PFSK-1 (cell line): ENCODE data around the genes IL15 and MMAA.

- RRBS: no CpG with 5 or more reads among the region's 4 CpGs
Measured at GRCh38 chr4:141353152-141353643, 132.5 kb downstream of the ZNF330 start.

- RRBS: 5% methylated on average over 26 of the region's 41 CpGs
Measured at GRCh38 chr4:141635913-141636702, at the start of gene IL15. IL15 (plus strand) TSS chr4:141636583.

- RRBS: no CpG with 5 or more reads among the region's 11 CpGs
Measured at GRCh38 chr4:141853157-141853794, 216.9 kb downstream of the IL15 start.

GRCh38 chr4:142125316-142125935 lies 489.0 kb downstream of the IL15 start:
- RRBS: no CpG with 5 or more reads among the region's 1 CpG

DNA sequence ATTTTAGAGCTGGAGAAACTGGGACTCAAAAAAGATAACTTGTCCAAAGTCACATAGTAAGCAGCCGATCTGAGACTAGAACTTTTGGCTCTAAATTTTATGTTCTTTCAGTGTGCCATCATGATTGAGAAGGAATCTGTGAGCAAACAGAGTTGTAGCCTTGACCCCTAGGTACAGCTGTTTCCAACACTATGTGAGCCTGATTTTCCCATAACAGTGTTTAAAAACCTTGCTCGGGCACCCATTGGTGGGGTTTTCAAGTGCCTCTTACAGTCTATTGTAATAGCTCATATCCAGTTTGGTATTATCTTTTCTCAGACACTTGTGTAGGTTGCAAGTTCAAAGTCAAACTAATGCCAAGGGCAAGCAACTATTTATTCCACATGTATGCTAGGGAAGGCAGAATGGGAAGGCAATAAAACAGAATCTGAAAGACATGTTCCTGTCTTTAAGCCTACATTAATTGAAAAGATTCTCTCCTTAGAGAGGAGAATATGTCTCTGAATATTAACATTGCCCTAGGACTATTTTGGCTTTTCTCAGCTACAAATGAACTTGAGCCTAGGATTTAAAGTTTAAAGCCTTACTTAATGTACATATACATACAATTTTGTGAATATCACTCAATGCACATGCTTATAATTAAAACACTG lies 467.8 kb downstream of the INPP4B start:
- RRBS: no CpG with 5 or more reads among the region's 2 CpGs

- RRBS: no CpG with 5 or more reads among the region's 5 CpGs
Measured at GRCh38 chr4:142560463-142560905, 285.6 kb downstream of the INPP4B start.

- RRBS: no CpG with 5 or more reads among the region's 4 CpGs
Measured at GRCh38 chr4:142703930-142704286, 142.2 kb downstream of the INPP4B start.

- RRBS: no CpG with 5 or more reads among the region's 9 CpGs
Measured at GRCh38 chr4:143100600-143100848, 84.2 kb upstream of the USP38 start.

DNA sequence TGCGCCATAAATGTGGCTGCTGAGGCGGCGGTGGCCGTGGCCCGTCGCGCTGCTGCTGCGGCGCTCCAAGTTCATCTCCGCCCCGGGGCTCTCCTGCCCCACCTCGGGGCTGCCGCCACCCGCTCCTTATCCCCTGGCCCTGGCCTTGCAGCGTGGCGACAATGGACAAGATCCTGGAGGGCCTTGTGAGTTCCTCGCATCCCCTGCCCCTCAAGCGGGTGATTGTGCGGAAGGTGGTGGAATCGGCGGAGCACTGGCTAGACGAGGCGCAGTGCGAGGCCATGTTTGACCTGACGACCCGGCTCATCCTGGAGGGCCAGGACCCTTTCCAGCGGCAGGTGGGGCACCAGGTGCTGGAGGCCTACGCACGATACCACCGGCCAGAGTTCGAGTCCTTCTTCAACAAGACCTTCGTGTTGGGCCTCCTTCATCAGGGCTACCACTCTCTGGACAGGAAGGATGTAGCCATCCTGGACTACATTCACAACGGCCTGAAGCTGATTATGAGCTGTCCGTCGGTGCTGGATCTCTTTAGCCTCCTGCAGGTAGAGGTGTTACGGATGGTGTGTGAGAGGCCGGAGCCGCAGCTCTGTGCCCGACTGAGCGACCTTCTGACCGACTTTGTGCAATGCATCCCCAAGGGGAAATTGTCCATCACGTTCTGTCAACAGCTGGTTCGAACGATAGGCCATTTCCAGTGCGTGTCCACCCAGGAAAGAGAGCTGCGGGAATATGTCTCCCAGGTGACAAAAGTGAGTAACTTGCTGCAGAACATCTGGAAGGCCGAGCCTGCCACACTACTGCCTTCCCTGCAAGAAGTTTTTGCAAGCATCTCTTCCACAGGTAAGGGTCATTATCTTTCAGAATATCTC lies 809 bp downstream of the USP38 start:
- RRBS: 1% methylated on average over 10 of the region's 47 CpGs

GRCh38 chr4:143286075-143286392 lies 50.6 kb upstream of the GAB1 start:
- RRBS: no CpG with 5 or more reads among the region's 1 CpG

- RRBS: 0% methylated on average over 1 of the region's 9 CpGs
Measured at GRCh38 chr4:143335581-143335826, 1.2 kb upstream of the GAB1 start.

DNA sequence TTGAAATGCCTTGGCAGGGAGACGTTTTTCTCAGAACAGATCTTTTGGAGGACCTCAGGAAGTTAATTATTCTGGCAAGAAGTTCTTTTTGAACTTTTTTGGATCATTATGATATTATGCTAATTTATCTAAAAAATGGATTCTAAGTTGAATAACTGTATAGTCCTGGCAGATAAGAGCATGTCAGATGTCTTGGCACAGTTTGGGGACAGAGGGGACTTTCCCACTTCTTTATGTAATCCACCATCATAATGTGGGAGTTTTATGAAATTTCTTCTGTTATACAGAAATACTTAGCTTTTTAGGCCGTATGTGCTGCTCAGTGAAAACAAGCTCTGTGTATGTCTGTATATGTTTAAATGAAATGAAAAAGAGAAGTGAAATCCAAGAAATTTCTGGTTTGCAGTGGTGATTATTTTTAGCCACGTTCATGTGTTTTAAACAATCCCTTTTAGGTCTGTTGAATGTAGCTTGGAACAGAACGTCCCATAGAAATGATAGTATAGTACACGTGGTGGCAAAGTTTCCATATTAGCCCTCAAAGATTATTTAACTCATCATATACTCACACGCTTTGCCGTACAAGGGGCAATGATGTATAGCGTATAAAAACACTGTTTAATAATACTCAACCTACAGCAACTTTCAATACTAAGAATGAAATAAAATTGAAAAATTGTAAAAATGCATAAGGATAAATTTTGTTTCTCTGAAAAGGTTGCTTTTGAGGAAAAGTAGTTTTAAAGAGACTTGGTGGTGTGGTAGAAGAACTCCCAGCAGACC lies 41.0 kb downstream of the GAB1 start:
- RRBS: no CpG with 5 or more reads among the region's 8 CpGs

DNA sequence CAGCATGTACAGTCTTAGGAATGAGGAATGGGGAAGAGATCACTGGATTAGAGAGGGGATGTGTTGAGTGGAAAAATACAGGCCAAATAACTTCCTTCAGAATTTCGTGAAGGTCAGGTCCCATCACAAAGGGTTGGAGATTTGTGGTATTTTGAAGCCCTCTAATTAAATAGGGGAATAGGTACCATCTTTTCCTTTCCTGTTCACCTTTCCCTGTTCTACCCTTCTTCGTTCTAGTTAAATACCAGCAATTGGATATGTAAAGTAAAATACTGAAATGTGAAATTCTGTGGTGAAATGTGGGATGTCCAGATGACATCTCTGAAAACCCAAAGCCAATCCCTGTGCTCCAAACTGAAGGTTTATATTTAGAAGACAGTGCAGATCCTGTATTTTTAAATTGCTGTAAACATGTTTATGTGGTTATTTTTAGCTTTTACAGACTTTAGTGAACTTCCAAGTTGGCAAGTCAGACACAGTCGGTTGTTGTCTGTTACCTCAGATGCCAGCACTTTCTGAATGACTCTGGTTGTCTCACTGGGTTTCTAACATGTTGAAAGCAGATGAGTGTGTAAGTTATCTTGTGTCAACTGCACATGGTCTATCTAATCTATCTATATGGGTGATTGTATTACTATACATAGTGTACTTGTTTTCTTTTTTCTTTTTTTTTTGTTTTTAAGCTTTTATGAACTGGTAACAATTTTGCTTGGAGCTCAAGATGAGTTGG lies 66.0 kb downstream of the GAB1 start:
- RRBS: no CpG with 5 or more reads among the region's 3 CpGs

DNA sequence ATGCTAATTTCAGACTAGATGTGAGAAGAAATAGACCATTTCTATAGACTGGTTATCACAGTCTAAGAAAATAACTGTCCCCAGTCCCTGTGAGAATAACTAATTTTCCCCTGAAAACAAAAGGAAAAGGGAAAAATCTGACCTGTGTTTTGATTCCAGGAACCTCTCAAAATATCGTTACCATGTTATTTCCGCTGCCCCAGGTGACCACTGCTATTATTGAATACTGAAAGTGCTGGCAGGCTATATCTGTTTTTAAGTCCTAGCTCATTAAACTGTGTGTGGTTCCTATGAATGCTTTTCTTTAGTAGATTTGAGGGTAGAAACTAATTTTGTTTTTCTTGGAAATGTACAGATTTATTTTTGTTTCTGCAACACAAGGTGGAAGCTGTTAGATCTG lies 83.6 kb downstream of the GAB1 start:
- RRBS: no CpG with 5 or more reads among the region's 2 CpGs

- RRBS: no CpG with 5 or more reads among the region's 9 CpGs
Measured at GRCh38 chr4:143427218-143428010, 86.1 kb upstream of the SMARCA5 start.

DNA sequence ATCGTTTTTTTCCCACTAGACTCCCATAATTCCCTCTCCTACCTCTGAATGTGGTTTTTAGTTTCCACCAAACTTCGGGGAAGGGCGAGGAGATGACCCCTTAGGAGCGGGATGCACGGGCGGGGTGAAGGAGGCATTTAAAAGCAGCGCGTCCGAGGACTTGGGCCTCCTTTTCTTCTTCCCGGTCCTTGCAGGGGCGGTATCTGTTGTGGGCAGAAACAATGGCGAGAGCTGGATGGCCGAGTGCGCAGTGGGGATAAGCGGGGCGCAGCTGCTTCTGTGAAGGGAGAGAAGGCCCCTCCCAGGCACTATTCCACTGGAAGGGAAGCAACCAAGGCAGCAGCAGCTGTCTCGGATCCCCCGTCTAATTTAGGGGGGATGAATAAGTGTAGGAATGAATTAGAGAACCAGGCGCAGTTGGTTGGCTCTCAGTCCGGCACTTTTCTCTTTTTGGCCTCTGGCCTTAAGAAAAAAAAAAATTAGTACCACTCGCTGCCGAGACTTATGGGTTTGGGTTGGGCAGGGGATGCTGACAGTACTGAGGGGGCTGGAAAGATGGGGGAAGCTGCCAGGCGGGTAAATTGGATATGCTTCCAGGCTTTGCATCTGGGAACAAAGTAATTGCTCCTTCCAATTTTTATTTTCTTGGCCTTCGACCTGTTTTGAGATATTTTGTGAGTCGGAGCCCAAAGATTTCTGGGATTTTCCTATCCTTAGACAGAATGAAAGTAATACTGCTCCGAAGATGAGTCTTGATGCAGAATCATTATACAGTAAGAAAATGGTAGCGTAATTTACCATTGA lies 1.1 kb downstream of the SMARCA5 start:
- RRBS: no CpG with 5 or more reads among the region's 27 CpGs

DNA sequence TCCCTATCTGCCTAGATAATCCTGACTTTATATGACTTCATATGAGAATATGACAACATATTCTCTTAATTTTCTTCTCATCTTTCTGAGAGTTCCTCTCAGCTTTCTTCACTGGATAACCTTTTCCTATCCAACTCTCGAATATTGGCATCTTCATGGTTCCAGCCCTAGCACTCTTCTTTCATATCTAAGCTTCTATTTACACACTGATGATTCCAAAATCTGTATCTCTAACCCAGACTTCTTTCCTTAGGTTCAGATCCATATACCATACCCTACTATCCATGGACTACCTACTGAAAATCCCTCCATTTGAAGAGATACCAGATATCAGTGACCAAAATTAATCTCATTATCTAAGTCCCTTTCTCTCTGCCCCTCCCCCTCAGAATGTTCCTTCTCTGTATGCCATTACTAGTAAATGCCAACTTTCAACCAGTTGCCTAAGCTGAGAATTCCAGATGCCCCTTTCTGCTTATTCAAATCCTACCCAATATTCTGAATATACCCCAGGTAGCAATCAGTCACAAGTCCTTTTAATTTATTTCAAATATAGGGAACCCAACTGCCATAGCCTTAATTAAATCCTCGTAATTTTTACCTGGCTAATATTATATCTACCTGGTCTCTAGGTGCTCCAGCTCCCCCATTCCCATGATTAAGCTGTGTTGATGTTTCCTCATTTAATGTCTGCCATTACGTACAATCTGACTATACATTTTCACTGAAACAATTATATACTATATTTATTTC lies 40.5 kb downstream of the ANAPC10 start:
- RRBS: no CpG with 5 or more reads among the region's 3 CpGs

DNA sequence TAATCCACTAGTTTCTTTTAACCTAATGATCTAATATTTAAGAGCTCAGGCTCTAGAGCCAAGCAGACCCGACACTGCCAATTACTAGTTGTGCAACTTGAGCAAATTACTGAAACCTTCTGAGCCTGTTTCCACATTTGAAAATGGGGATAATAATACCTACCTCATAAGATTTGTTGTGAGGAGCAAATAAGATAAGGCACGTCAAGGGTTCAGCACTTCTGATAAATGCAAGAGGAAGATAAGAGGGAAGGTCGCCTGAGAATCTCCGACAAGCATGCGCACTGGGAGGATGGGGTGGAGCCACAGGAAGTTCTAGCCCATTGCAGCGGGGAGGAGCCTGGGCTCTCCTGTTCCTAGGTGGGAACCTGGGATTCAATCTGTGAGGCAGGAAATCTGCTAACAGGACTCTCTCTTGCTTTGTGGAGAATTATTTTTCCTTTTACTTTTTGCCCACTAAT lies 141.4 kb upstream of the SMAD1 start:
- RRBS: no CpG with 5 or more reads among the region's 6 CpGs

GRCh38 chr4:145524441-145525328 lies 43.0 kb downstream of the SMAD1 start:
- RRBS: no CpG with 5 or more reads among the region's 6 CpGs

- RRBS: 1% methylated on average over 35 of the region's 79 CpGs
Measured at GRCh38 chr4:145618476-145619536, at the start of gene MMAA. MMAA (plus strand) TSS chr4:145619385.